Thoracic aorta (tissue), 1 donor: ENCODE measurements around the genes GMFB and MAPK1IP1L.

- RAMPAGE, long total RNA = no peak
Observed at GRCh38 chr14:54423785-54424129, 17.4 kb downstream of the CNIH1 start.

DNA sequence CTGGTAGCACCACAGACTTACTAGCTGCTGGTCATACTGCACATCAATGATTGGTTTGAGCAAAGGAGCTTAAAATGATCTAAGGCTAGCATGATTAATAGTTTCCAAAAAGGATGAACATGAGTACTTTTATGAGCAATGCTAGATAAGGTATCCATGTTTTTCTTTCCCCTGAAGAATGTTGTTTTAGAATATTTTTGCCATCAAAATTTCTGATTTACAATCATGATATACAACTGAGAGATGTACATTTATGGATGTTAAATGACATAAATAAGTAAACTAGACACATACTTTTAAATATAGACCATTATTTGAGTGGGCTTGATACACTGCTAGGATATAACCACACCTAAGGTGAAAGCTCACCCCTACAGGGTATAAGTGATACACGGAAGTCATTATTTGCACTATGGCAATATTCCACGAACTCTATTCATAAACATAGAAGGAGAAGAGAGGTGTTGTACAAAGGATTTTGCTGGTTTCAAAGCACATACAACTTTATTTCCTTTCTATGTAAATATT, 17.0 kb downstream of the CNIH1 start:
- RAMPAGE, long total RNA = no peak

- RAMPAGE, long total RNA = no peak
Observed at GRCh38 chr14:54440066-54440804, 939 bp downstream of the CNIH1 start.

GRCh38 chr14:54488332-54489409, at the start of gene GMFB:
Gene GMFB (minus strand): TSS chr14:54488980.
- RAMPAGE, long total RNA = start-site peak on the minus strand at chr14:54488946-54489016, 439 reads

DNA sequence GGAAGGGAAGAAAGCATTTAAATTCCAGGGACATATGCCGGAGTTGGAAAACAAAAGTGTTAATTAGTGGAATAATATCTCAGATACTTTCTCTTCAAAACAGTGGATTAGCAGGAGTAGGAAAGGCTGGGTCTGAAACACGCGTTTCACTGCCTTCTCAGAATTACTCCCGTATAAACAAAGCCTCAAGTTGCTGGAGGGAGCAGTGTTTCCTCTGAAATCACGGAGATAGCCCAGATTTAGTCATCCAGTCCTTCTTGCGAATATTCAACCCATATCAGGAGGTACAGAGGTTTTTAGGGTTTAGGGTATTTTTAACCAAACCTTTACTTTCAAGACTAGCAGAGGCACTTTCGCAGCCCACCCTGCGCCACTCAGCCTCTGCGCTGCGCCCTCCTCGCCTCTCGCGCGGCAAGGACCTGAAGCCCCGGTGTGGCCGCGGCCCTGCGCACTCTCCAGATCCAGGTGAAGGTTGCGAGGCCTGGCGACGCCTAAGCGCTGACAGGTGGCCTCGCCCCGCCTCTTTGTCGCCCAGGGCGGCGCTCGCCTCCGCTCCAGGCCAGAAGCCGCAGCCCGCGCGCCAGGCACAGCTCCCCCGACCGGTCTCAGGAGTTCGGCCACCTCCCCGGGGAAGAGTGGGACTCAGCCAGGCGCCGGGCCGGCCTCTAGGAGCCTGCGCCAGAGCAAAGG, 2.0 kb upstream of the SAMD4A start:
- RAMPAGE, long total RNA = no peak

- RAMPAGE, long total RNA = no peak
Observed at GRCh38 chr14:54567402-54568431, 789 bp downstream of the SAMD4A start.

GRCh38 chr14:54569860-54570804, 3.2 kb downstream of the SAMD4A start:
- RAMPAGE, long total RNA = no peak

GRCh38 chr14:54627551-54628624, 61.0 kb downstream of the SAMD4A start:
- RAMPAGE, long total RNA = no peak

- RAMPAGE, long total RNA = no peak
Observed at GRCh38 chr14:54772356-54772666, 130.3 kb downstream of the GCH1 start.

- RAMPAGE, long total RNA = no peak
Observed at GRCh38 chr14:54894900-54895582, 7.6 kb downstream of the GCH1 start.

GRCh38 chr14:55051265-55052248, at the start of gene MAPK1IP1L:
Gene MAPK1IP1L (plus strand): TSS chr14:55051647.
- RAMPAGE, long total RNA = start-site peak on the plus strand at chr14:55051664-55051703, 775 reads

GRCh38 chr14:55054124-55054548, 2.7 kb downstream of the MAPK1IP1L start:
- RAMPAGE, long total RNA = no peak

GRCh38 chr14:55074465-55075366, 23.3 kb downstream of the MAPK1IP1L start:
- RAMPAGE, long total RNA = no peak

GRCh38 chr14:55102715-55103656, 26.1 kb upstream of the LGALS3 start:
- RAMPAGE, long total RNA = no peak

- RAMPAGE, long total RNA = no peak
Observed at GRCh38 chr14:55111218-55111698, 17.8 kb upstream of the LGALS3 start.

DNA sequence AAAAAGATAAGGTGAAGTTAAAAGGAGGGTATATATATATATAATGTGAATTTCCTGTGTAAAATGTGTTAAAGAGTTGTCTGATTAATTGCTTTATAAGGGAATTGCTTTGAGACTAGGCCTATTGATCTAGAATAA, 473 bp upstream of the LGALS3 start:
- RAMPAGE, long total RNA = no peak

DNA sequence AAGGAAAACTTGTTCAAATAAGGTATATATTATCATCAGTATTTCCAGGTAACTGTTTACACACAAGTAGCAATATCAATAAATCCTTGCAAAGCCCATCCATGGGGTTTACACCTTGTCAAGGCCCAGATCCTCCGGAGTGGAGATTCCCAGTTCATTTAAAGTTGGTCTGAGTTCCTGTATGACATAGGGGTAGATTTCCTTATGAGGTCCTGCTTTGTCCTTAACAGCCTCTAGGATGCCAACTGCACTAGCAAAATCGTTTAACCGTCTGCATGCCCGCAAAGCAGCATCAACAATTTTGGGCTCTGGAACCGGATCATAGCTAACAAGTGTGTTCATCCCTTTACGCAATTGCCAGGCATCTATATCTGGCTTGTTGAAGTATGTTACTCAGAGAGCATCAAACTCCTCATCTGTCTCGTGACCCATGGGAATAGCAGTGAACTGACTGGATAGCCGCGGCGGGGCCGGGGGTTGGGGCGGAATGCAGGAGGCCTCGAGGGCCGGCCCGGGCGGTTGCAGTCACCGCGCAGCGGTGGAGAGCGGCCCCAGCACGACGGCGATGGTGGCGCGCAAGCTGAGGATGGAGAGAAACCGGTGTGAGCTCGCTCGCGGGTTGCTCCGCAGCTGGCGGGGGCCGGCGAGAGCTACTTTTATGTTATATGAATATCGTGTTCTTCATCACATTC, 30.6 kb upstream of the FBXO34 start:
- RAMPAGE, long total RNA = no peak

DNA sequence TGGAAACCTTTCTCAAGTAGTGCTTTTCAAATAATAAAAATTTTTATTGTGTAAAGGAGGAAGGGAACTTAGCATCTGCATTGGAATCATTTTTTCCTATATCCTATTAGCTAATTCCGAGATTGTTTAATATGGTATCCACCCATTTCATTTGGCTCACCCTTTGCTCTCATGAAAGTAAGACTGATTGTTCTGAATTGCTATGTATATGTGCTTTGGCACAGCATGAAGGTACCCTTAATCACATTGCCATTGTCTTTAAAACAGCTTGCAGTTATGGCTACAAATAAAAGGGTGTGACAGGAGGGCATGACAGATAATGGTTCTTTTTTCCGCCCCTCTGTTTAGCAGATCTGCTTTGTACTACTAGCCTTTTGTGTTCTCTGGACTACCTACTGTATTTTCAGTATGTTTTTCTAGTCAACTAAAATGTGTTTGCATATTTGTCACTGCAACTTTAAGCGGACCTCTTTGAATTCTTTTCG, 35.7 kb downstream of the FBXO34 start:
- RAMPAGE, long total RNA = no peak

- RAMPAGE, long total RNA = no peak
Observed at GRCh38 chr14:55346055-55346677, 65.5 kb downstream of the ATG14 start.

DNA sequence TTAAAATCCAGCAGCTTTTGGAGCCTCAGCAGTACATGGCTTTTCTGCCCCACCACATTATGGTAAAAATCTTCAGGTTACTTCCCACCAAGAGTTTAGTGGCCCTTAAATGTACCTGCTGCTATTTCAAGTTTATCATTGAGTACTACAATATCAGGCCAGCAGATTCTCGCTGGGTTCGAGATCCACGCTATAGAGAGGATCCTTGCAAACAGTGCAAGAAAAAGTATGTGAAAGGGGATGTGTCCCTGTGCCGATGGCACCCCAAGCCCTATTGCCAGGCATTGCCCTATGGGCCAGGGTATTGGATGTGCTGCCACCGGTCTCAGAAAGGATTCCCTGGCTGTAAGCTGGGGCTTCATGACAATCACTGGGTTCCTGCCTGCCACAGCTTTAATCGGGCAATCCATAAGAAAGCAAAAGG, 59.5 kb downstream of the ATG14 start:
- RAMPAGE, long total RNA = no peak